Measurements from ENCODE around the genes CX3CL1 and MMP15.

- PRO-cap = no peak
Measured at GRCh38 chr16:57050191-57050602, 42.2 kb upstream of the CPNE2 start.

DNA sequence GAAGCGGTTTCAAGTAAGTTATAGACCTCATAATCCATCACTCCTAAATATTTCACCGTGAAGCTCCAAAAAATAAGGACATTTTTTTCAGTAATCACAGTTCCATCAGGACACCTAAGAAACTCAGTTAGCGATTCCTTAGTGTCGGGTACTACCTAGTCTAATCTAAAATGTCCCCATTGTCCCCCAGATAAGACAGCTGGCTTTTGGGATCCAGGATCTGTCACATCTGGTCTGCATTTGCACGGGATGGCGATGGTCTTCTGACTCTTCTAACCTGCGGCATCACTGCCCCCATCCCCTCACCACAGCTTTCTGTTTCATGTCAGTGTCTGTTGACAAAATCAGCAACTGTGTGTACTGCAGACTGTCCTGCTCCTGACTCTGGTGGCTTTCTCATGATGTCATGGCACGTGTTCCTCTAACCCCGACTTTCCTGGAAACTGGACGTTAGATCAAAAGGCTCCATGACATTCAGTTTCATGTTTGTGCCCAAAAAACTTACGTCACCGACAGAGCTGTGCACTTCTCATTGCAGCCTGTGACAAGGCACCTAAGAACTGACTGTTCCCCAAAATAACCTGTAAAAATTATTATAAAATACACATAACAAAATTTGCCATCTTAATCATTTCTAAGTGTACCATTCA is 30.1 kb upstream of the CPNE2 start:
- PRO-cap = unidirectional peak, minus-strand start at position 398 of the sequence

- PRO-cap = no peak
Measured at GRCh38 chr16:57181438-57181840, 4.4 kb downstream of the PSME3IP1 start.

GRCh38 chr16:57186120-57186214 is 128 bp upstream of the PSME3IP1 start:
- PRO-cap = no peak

DNA sequence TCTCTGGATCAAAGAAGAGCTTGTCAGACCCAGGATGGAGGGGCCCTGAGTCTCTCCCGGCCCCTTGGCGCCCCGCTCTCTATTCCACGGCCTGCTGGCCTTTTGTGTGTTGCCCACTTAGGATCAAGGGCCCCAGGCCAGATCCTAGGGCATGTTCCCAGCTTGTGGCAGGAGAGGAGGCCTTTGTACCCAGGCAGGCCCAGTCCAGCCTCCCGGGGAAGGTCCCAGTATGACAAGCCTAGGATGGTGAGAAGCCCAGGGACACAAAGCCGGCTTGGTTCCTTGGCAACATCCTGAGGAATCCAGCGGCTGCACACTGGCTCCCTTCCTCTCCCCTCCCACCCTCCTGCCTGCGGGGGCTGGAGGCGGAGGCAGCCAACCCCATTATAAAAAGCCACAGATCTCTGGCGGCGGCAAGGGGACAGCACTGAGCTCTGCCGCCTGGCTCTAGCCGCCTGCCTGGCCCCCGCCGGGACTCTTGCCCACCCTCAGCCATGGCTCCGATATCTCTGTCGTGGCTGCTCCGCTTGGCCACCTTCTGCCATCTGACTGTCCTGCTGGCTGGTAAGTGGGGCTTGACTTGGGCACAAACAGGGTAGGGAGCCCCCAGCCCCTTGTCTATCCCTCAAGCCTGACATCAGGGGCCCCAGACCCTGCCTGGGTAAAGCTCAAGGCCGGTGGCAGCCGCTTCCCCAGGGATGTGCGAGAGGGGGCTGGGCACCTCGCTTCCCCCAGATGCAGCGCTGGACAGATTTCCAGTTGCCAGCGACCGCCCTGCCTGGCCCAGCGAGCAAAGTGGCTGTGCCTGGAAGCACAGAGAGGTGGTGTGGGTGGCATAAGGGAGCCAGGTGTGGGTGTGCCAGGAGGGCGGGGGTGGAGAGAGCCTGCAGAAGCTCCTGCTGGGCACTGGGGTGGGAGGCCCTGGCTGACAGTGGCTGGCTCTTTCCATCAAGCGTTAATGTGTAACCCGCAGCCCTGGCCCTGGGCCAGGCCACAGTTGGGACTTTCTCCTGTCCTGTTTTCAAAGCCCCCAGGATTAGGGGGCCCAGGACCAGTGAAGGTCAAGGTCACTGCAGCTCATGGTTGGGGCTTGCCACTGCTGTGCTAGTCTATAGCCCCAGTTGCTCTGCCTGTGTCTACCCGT is at the start of gene CX3CL1:
Gene CX3CL1 (plus strand): TSS at position 416 of the 1,144 bp plus-strand sequence.
- PRO-cap = bidirectional peak, plus-strand start at position 397 of the sequence, minus-strand start at position 295 of the sequence

- PRO-cap = no peak
Measured at GRCh38 chr16:57413202-57414023, 8.8 kb downstream of the CCL17 start.

DNA sequence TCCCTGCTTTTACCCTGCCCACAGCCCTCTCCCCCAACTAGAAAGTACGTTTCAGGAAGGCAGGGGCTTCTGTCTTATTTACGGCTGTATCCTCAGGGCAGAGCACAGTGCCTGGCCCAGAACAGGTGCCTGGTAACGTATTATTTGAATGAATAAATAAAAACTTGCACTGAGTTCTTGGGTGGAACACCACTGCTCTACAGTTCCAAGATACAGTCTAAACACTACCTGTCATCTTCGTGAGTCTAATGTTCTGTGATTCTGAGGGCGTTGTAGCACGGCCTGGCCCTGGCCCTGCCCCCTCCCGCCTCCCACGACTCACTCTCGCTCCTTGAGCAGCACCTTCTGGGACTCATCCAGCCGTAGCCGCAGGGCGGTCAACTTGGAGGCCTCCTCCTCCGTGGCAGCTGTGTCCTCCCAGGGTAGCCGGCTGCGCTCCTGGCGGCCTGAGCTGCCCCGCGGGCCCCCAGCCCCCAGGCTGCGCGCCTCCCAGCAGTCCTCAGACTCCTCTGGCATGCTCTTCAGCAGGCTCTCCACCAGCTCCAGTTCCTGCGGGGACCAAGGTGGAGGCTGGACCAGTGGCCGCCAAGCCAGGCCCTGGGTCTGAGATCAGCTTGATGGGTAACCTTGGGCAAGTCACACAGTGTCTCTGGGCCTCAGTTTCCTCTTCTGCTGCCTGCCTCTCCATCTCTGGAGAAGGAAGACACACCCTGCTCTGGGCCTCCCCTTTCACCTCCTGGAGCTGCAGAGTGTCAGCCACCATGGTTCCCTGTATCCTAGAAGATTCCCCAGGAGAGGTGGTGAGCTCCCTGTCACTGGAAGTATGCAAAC is 10.6 kb downstream of the CCDC102A start:
- PRO-cap = no peak

- PRO-cap = no peak
Measured at GRCh38 chr16:57544118-57544926, 1.9 kb downstream of the ADGRG5 start.

GRCh38 chr16:57606736-57607542 is 21.5 kb upstream of the ADGRG1 start:
- PRO-cap = no peak

DNA sequence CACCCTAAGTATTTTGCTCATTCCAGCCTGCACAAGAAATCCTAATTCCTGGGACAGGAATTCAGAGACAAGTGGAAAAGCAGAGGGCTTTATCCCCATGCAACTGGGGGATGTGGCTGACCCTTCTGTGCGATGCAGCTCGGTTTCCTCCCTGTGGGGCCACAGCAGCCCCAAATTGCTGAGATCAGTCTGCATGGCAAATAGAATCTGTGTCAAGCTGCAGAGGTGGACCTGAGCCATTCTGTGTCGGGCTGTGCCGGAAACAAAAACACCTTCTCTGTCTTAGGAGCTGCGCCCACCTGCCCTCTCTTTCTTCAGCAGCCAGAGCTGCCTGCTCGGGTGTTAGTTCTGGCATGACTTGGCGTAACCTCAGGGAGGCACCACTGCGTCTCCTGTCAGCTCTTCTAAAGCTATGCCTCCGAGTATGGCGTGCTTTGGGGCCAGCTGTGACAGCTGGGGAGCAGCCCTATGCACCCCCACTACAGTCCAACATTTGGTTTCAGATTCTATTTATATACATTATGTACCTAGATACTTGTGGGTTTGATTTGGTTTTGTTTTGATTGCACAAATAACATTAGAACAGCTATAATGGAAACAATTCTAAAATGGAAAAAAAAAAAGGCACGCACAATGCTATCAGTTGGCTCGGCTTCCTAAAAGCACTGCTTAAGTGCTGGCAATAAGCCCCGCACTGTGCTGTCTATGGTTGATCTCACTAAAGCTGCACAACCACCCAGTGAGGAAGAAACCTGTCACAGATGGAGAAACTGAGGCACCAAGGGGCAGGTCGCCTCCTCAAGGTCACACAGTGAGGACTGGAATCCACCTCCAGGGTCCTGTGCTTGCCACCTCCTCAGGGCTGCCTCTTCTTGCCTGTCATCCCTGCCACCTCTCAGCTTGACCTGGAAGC is 18.8 kb upstream of the ADGRG1 start:
- PRO-cap = no peak

GRCh38 chr16:57622383-57623020 is 5.9 kb upstream of the ADGRG1 start:
- PRO-cap = no peak

- PRO-cap = no peak
Measured at GRCh38 chr16:57630415-57631394, 2.3 kb downstream of the ADGRG1 start.

DNA sequence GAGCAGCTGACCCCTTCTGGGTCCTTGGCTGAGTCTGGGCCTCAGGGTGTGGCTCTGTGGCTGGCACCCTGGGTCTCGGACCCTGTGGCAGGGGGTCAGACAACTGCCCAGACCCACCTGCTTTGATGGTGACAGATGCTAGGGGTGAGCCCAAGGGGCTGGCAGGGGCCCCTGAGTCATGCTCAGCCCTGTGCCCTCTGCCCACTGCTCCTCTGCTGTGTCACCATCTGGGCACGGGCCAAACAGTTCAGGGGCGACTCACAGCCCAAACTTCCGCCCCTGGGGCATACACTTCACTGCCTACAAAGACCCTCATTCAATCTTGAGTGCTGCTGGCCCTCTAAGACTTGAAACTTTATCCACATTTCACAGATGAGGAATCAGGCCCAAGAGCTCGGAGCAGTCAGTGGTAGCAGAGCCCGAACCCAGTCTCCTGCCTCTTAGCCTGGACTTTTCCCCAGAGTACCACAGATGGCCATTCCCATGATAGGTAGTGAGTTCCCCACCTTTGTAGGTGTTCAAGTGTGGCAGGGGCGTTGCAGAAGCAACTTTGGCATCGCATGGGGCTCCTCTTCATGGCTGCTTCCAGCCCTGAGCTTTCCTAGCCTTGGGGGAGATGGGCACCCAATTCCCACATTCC is 5.9 kb downstream of the ADGRG1 start:
- PRO-cap = no peak

GRCh38 chr16:57643267-57643995 is 15.0 kb downstream of the ADGRG1 start:
- PRO-cap = no peak

DNA sequence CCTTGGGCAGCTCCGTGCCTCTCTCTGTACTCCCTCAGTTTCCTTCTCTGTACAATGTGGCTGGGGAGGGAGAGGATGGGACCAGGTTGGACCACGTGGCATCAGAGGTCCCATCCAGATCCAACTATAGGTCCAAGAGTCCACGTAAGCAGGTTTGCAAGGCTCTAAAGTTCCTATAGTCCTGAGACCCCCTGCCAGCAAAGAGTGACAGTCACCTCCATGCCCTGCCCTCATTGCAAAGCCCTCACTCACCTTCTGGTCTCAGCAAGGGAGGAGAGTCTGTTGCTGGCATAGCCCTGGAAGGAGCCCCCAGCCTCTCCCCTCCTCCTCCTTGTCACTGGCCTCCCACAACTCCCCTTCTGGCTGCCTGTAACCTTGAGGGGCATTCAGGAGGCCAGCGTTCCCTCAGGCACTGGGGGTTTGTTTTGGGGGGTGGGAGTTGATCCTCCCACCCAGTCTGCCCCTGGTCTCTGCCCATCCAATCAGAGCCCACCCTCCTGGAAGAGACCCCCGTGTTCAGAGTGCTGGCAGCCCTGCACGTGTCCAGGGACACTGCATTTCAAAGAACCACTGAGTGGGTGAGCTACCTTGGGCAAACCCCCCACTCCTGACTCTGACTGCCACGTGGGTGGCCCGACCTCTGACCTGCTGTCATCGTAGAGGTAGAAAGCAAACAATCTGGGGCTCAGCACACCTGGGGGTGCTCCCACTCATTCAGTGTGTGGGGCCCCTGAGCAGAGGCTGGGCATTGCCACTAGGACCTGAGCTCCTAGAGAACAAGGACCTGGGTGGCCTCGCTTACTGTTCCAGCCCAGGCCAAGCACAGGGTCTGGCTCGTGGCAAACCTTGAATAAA is 5.9 kb upstream of the DRC7 start:
- PRO-cap = no peak

DNA sequence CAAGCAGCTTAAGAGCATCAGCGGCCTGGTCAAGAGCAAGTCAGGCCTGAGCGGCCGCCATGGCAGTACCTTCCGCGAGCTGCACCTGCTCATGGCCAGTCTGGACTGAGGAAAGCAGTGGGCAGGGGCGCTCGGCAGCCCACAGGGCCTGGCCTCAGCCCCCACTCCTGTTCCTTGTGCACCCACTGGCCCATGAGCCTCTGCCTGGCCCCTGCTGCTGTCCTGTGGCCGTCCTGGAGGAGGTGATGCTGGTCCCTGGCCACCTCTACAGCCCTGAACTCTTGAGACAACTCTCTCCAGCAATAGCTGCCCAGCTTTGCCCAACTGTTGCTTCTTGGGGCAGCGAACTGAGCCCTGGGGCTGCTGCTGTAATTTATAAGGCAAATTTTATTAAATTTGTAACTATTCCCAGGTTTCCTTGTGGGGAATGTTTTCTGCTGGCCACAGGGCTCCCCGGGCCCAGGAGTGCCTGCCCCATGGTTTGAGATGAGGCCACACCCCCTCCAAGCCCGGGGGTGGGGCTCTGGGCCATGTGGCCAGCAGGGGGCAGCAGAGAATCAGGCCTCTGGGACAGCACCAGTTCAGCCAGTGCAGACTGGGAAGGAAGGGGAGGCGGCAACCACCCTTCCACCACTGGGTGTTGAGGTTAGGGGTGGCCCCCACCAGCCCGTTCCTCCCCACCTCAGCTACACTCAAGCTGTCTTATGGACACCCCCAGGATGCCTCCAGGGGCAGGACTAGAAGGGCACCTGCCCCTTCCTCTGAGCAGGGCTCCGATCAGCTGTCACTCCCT is 21.5 kb downstream of the KATNB1 start:
- PRO-cap = no peak

- PRO-cap = no peak
Measured at GRCh38 chr16:57803851-57803989, 1.4 kb upstream of the KIFC3 start.

GRCh38 chr16:57824665-57825080 is 22.4 kb upstream of the KIFC3 start:
- PRO-cap = no peak

DNA sequence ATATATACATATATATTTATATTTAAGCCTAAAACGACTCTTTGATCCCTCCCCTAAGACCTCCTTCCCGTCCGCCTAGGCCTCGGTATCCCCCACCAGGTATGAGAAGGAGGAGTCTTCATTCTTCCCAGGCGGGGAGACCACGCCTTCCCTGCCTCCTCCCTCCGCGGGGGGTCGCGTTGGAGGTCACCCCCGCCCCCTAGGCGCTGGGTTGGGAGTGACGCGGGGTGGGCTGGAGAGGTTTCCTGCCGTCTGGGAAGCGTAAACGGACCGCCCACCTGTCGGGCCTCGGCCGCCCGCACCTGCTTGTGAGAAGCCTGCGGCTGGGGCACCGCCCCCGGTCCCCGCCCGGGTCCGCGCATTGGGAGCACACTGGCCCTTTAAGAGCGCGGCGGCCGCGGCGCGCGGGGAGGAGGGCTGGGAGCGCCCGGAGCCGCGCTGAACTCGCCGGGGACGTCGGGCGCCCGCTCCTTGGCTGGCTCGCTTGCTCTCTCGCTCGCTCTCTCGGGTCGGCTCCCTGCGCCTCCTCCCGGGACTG is at the start of gene MMP15:
Gene MMP15 (plus strand): TSS at position 410 of the 538 bp plus-strand sequence.
- PRO-cap = bidirectional peak, plus-strand start at position 410 of the sequence, minus-strand start at position 337 of the sequence

DNA sequence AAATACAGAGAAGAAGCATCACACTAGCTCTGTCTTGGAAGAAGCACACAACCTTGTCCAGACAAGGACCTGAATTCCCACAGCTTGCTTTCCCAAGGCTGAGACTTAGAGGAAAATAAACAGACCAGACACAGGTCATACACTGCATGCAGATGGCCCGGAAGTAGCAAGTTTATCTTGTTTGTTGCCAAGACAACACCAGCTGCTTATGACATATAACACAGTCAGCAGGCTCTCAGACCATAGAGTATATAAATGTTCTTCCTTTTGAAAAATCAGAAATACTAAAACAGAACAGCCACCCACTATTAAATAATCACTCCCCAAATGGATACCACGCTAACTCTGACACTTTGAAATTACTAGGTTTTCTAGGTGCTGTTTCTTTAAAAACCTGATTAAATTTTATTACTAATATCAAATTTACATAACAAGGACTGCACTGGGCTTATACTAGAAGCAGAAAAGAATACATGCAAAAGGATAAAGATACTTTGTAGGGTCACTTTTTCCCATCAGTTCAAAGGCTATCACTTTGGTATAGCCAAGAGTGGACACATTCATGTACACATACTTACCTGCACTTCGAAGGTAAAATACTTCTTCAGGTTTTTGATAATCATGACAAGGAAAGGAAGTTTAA is 13.6 kb downstream of the CFAP20 start:
- PRO-cap = no peak